Myometrial cell (primary cell): Measurements from ENCODE around the gene ZNF470.

DNA sequence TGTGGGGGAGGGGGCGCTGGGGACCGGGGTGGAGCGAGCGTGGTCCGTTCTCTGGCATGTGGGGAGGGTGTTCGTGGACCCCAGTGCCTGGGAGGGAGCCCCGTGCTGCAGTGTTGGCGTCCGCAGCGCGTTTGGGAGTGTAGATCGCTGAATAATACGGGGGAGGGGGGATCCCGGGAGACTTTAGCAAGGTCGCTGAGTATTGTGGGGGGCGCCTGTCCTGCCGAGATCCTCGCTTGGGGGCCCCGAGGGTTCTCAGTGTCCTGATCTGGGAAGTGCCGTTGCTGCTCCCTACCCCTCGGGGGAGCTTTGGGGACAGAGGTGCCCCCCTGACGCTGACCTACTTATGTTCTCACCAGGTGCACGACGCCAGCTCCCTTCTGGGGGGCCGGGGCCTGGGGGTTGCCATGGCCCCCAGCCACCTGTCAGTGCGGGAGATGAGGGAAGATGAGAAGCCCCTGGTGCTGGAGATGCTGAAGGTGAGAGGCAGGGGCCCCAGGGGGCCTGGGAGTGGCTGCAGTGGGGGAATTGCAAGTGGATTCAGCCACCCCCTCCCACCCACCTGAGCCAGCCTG, 401 bp downstream of the NAT14 start:
- RAMPAGE, long total RNA: no peak

DNA sequence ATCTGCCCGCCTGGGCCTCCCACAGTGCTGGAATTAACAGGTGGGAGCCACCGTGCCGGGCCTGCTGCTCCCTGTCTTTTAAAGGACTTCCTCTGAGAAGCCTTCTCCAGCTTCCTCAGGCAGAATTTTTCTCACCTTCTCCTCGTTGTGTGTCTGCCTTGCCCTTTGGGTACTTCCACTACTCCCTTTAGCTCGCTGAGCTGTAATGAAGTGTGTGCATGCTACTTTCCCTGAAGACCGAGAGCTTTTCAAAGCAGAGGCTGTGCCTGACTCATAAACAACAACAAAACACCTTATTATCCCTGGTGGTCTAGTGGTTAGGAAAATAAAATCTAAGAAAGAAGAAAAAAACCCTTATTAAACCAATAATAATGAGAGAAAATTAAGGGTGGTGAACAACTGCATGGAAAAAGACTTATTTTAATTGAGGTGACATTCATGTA, 8.8 kb downstream of the SSC5D start:
- RAMPAGE, long total RNA: no peak

GRCh38 chr19:55605861-55607074, 821 bp downstream of the ZNF865 start:
- RAMPAGE, long total RNA: no peak

- RAMPAGE, long total RNA: no peak
These were observed 509 bp upstream of the ZNF581 start for GRCh38 chr19:55642730-55643549.

DNA sequence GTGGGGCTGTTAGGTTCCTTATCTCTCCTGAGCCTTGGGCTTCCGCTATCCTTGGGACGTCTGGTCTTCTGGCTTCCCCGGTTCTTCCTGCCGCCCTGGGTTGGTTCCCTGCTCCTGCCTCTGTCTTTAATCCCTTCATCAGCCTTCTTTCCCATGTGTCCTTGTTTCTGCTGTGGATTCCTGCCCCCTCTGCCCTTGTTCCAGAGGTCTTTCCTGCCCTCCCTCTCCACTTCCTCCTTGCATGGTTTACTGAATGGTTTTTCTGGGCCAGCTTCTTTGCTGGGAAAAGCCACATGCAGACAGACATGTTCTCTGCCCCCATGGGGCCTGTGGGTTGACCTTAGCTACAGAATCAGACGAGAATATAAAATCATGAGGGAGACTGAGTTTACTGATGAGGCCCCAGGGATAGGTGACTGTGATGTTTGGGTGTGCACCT, 2.6 kb downstream of the EPN1 start:
- RAMPAGE, long total RNA: no peak

GRCh38 chr19:55679376-55680142, 4.5 kb downstream of the EPN1 start:
- RAMPAGE, long total RNA: no peak

- RAMPAGE, long total RNA: no peak
These were observed 13.2 kb downstream of the ZNF787 start for GRCh38 chr19:56107812-56108300.

DNA sequence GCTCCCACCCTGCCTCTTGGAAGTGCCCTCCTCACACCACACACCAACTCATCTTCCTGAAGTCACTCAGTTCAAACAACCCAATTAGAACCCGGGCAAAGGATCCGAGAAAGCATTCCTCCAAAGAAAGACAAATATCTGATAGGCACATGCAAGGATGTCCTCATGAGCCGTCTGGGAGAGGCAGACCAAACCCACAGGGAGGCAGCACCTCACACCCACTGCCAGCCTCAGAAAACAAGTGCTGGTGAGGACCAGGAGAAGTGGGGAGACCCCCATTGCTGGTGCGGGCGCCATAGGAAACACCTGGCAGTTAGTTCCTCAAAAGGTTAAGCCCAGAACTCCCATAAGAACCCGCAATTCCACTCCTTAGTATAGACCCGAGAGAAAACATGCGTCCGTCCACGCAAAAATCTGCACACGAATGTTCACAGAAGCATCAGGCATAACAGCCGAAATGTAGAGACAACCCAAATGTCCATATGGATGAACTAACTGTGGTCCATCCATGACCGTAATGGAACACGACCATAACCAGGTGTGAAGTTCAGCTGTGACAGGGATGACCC, 8.0 kb downstream of the ZNF787 start:
- RAMPAGE, long total RNA: no peak

GRCh38 chr19:56291672-56292196, 19.2 kb downstream of the EDDM13 start:
- RAMPAGE, long total RNA: no peak

DNA sequence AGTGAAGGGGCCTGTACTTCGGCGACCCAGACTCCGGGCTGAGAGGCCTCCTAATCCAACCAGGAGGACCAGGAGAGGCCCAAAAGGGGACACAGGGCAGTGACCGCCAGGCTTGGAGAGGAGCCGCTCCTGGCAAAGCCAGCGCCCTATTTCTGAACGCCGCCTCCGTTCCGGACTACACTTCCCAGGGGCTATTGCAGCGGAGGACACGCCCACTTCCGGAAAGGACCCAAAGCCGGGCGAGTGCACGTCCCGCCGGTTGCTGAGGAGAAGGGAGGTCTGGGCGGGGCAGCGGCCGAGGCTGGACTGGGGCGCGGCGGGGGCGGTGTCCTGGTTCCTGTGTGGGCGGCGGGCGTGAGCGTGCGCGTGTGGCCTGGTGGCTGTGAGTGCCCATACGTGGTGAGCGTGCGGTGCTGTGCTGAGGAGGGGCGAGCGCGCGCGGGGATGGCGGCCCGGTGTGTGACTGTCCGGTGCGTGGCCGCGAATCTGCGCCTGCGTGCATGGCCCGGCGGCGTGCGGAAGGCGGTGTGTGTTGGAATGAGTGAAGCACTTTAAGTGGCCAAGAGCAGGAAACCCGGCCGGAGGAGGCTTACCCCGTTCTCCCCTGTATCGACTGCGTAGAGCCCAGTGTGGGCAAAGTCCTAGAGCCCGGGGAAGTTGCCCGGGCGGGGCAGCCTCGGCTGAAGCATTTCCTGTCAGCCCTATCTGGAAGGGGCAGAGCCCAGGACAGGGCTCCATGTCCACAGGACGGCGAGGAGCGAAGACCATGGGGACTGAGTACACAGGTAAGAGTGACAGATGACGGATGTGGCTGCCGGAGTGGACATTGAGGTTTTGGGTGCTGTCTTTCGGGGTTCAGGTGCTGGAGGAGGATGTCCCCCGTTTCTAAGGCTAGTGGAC, at the start of gene ZNF470:
TSS of gene ZNF470 (plus strand) at position 215 of the 900 bp plus-strand sequence.
- RAMPAGE, long total RNA: start-site peak on the plus strand centred at position 306 of the sequence, 184 bp wide, 7 and 15 reads in 2 replicates

DNA sequence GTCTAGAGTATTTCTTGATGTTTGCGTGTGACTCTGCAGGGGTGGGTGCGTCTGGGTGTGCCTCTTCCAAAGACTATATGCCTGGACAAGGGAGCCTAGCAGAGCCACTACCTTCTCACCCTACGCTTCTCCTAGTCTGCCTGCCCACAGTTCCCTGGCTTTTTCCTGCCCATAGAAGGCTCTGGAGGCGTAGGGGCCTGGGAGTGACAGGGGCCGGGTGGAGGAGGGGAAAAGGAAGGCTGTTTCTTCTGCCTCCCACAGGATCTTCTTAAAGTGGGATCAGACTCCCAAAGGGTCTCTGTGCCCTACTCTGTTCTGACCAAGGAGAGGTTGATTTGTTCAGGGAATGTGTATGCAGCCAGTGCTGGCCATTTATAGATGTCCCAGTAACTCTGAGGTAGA, 1.2 kb downstream of the ZNF71 start:
- RAMPAGE, long total RNA: no peak

- RAMPAGE, long total RNA: no peak
These were observed 1.6 kb downstream of the PEG3 start for GRCh38 chr19:56838663-56839514.

DNA sequence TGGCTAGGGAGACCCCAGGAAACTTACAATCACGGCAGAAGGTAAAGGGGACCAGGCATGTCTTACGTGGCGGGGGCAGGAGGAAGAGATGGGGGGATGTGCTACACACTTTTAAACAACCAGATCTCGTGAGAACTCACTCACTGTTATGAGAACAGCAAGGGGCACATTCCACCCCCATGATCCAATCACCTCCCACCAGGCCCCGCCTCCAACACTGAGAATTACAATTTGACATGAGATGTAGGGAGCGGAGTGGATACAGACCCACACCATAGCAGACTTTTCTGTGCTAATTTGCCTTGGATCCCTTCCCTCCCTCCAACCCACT, 106.7 kb upstream of the PEG3 start:
- RAMPAGE, long total RNA: no peak

- RAMPAGE, long total RNA: no peak
These were observed 111.6 kb upstream of the PEG3 start for GRCh38 chr19:56952160-56952522.

GRCh38 chr19:56994156-56995028, 125.4 kb upstream of the USP29 start:
- RAMPAGE, long total RNA: no peak

GRCh38 chr19:57231812-57232720, 1.2 kb downstream of the AURKC start:
- RAMPAGE, long total RNA: no peak

DNA sequence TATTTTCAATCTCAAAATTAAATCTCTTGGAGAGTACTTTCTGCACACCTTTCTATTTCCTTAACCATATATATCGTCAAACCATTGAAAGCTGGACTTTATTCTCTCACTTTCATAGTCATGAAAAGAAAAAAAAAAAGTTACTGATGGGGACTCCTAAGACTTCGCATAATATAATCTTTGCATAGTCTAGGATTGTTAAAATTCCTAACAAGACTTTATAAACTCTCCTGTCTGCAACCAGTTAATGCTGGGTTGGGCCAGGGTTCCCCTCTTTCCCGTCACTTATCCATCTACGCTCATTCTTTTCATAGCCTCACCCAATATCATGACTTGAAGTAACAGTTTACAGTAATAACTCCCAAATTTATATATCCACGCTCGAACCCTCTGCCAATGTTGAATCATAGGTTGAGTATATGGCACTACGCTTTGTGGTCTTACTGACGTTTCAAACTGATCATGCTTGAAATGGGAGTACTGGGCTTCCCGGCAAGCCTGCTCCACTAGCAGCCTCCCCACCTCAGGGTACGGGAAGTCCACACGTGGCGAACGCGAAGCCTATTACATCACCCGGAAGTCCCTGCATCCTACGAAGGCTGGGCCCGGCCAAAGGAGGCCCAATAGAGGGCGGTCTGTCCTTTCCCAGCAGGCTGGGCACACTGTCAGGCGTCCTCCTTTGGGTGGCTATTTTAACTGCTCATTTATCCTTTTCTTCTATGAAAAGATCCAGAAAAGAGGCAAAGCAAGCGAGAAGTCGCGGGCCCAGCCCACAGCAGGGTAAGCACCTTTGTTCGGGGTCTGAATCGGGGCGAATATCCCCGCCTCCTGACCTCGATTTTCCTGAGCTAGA, 714 bp upstream of the ZNF460 start:
- RAMPAGE, long total RNA: no peak

DNA sequence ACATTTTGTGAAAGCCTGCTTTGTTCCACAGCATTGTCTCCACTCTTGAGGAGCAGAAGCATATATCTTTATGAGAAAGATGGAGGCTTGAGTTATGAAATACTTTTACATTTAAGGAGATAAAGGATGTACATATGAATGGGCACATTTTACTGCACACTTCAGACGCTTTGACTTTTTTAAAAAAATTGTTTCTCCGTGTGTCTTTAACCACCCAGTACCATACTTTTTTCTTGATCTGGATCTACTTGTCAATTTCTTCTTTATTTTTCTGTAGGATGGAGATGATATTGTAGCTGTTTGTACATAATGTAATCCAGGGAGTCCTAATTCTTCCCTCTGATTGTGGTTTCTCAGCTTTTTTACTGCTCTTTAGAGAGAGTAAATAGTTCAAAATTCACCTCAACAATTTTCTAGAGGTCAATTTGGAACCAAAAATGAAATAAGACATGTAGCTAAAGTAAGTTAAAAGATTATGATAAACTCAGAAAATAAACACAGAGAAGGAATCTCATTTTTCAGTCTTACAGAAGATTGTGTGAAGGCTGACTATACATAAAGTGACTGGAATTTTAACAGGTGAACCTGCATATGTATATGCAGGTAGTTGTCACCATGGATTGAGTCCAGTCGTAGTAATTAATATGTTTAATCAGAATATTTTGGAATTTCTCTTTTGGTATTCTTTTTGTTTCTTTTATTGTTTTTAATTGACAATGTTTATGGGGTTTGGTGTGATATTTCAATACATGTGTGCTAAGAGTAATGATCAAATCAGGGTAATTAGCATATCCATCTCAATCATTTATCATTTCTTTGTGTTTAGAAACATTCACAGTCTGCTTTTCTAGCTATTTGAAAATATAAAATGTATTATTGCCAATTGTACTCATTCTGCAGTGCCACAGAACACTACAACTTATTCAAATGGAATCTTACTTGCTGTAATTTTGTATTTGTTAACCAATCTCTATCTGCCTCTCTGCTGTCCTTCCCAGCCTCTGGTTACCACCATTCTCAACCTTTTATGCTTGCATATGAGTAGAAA, 12.8 kb downstream of the ZNF460 start:
- RAMPAGE, long total RNA: no peak

- RAMPAGE, long total RNA: no peak
These were observed 7.2 kb downstream of the ZNF154 start for GRCh38 chr19:57701843-57702125.

- RAMPAGE, long total RNA: no peak
These were observed 1.4 kb downstream of the ZNF814 start for GRCh38 chr19:57887194-57888029.